ENCODE data around the gene PSAPL1.

GRCh38 chr4:7434440-7434753, 333 bp downstream of the PSAPL1 start:
- RRBS, result 71% methylated on average over 4 of the region's 17 CpGs

GRCh38 chr4:7434754-7435139, at the start of gene PSAPL1:
PSAPL1 (minus strand) TSS chr4:7434930.
- RRBS, result no CpG with 5 or more reads among the region's 6 CpGs

DNA sequence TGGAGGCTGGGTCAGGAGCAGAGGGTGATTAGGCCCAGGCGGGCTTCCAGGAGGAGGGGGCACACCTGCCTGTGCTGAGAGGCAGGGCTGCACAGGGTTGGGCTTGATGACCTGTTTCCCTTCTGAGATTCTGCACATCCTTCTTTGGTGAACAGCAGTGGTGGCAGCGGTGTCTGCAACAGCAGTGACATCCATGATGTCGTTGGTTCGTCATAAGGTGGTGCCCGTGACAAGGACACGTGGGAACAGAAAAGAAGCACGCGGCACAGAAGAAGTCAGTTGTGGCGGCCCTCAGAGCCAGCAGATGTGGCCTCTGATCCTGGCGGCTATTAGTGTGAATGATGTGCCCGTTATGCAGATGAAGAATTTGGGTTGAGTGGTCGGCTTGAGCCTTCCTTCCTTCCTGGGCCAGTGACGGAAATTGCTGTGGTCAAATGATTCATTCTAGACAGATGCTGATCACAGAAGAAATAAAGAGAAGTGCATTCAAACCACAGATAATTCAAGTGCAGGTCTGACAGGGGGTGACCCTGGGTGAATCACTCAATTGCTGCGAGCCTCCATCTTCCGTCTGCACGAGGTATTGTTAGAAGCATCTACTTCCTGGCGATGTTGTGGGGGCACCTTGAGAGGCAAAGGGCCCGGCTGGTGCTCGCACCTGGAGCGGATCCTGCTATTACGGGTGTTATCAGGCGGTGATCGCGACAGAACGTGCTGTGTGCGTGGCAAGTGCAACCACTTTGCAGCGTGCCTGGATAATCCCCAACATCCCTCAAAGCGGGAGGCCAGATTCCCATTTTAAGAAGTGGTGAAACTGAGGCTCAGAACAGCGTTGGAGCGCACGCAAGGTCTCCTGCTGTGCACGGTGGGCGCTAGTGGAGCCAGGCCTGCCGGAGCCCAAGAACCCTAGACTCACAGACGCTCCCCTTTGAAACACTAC, 215.2 kb upstream of the PSAPL1 start:
- RRBS, result 100% methylated on average over 2 of the region's 35 CpGs

- RRBS, result no CpG with 5 or more reads among the region's 5 CpGs
These were observed 227.4 kb upstream of the PSAPL1 start for GRCh38 chr4:7662158-7662541.

- RRBS, result no CpG with 5 or more reads among the region's 7 CpGs
These were observed 238.4 kb upstream of the PSAPL1 start for GRCh38 chr4:7673225-7673501.

- RRBS, result no CpG with 5 or more reads among the region's 14 CpGs
These were observed 132.3 kb downstream of the AFAP1 start for GRCh38 chr4:7807118-7807911.

GRCh38 chr4:7812235-7812622, 127.4 kb downstream of the AFAP1 start:
- RRBS, result no CpG with 5 or more reads among the region's 9 CpGs

GRCh38 chr4:7876353-7876707, 63.3 kb downstream of the AFAP1 start:
- RRBS, result no CpG with 5 or more reads among the region's 11 CpGs

GRCh38 chr4:7910456-7911096, 29.1 kb downstream of the AFAP1 start:
- RRBS, result no CpG with 5 or more reads among the region's 20 CpGs

GRCh38 chr4:7965712-7966477, 26.2 kb upstream of the AFAP1 start:
- RRBS, result 55% methylated on average over 2 of the region's 25 CpGs

DNA sequence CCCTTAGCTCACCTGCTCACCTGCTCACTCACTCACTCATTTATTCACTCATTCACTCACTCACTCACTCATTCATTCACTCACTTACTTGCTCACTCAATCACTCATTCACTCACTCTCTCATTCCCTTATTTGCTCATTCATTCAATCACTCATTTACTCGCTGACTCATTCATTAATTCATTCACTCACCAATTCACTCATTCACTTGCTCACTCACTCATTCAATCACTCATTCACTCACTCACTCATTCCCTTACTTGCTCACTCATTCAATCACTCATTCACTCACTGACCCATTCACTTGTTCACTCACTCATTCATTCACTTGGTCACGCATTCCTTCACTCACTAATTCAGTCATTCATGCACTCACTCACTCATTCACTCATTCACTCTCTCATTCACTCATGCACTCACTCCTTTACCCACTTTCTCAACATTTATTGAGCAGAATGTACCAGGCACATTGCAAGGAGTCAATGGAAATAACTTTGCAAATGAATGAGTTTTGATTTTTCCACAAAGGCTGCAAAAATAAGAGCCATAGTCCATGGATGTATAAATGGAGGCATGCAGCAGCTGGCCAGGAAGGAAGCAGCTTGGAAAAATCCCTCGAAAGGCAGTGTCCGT, 88.8 kb upstream of the AFAP1 start:
- RRBS, result no CpG with 5 or more reads among the region's 4 CpGs

GRCh38 chr4:8078953-8079288, 79.7 kb downstream of the ABLIM2 start:
- RRBS, result no CpG with 5 or more reads among the region's 8 CpGs

GRCh38 chr4:8096254-8096858, 62.3 kb downstream of the ABLIM2 start:
- RRBS, result no CpG with 5 or more reads among the region's 20 CpGs

- RRBS, result 100% methylated on average over 1 of the region's 34 CpGs
These were observed 61.4 kb downstream of the ABLIM2 start for GRCh38 chr4:8096944-8097788.

- RRBS, result no CpG with 5 or more reads among the region's 25 CpGs
These were observed 30.3 kb downstream of the ABLIM2 start for GRCh38 chr4:8127970-8129051.

DNA sequence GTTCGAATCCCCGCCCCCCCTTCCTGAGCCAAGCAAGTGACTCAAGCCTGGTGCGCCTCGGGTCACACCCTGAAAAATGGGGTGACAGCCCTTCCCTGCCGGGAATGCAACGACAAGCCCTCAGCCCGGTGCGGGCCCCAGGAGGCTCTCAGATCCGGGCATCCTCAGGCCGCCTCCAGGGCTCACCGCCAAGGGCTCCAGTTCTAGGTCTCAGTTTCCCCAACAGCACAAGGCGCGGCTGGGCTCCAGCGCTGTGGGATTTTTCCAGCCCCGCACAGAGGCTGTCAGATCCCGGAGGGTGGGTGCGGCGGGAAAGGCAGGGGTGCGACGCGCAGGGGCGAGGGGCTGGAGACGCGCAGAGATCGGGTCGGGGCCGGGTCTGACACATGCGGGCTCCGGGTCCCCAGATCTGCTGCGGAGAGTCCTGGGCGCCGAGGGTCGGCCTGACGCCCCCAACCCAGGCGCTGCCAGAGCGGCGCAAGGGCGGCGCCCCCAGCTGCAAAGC, 792 bp downstream of the ABLIM2 start:
- RRBS, result 37% methylated on average over 16 of the region's 39 CpGs

- RRBS, result 92% methylated on average over 3 of the region's 22 CpGs
These were observed 5.4 kb upstream of the ABLIM2 start for GRCh38 chr4:8163823-8164615.

- RRBS, result no CpG with 5 or more reads among the region's 23 CpGs
These were observed 13.8 kb upstream of the ABLIM2 start for GRCh38 chr4:8172342-8172851.

- RRBS, result 91% methylated on average over 10 of the region's 31 CpGs
These were observed 10.2 kb upstream of the SH3TC1 start for GRCh38 chr4:8188630-8189610.

- RRBS, result no CpG with 5 or more reads among the region's 20 CpGs
These were observed 20.2 kb downstream of the SH3TC1 start for GRCh38 chr4:8219298-8219684.

All from OVCAR3 (cell line).